Hair follicle dermal papilla cell (primary cell): ENCODE results near the gene UPP2.

DNA sequence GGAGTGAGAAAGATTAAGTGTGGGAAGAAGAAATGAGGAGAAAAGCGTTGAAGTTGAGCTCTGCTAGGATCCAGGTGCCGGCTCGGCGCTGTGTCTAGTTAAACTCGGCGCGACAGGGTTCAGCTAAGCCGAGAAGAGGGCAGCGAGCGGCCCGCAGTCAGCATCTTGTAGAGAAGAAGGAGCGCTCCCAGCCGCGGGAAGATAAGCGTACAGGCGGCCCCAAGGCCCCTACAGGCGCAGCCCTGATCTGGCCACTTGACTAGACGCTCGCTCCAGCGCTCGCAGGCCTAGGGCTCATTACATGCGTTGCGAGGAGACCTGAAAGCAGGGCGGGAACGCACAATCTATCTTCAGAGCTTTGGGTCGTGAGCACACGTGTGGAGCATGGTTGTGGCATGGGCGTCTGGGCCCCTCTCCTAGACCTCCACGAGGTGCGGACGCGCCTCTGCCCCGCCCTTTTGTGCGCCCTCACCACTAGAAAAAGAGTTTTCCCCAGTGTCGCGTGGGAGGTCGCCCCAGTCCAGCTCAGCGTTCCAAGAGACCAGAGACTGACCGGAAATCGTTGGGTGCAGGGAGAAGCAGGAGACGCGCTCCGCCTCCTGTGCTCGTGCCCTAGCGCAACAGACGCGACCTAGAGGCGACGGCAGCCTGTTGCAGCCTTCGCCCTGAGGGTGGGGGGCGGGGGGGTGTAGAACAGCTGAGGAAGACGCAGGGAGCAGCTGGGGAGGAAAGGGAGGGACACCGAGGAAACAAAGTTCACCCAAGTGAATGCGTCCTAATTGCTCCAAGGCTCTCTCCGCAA, 12.7 kb downstream of the NR4A2 start:
- CAGE, long polyA plus RNA = no peak

- CAGE, long polyA plus RNA = no peak
These were observed 9.8 kb downstream of the NR4A2 start for GRCh38 chr2:156322638-156323253.

- CAGE, long polyA plus RNA = no peak
These were observed 5.0 kb downstream of the NR4A2 start for GRCh38 chr2:156327501-156328007.

GRCh38 chr2:156331586-156332055, 900 bp downstream of the NR4A2 start:
- CAGE, long polyA plus RNA = no peak

DNA sequence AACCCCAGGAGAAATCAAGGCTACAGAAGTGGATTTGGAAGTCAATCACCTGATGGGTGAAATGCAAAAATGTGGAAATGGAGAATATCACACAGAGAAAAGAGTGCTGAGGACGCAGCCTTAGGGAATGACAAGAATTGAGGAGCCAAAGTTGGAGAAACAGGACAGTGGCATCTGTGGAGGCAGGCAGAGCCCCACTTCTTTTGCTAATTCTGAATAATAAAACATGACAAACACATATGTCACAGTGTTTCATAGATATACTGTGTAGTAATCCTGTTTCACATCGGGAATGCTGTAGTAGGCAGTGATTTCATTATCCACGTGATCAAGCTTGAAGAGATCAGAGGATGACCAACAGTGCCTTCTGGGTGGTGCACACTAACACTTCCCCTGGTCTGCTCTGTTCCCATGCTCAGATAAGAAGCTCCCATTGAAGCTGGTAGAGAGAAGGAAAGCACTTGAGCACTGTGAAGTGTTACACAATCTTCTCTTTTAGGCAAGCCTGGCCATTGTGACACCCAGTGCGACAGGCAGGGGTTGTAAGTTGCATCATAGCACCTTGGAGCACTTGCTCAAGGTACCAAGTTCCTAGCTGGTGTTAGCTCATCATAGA, 30.7 kb upstream of the GPD2 start:
- CAGE, long polyA plus RNA = no peak

DNA sequence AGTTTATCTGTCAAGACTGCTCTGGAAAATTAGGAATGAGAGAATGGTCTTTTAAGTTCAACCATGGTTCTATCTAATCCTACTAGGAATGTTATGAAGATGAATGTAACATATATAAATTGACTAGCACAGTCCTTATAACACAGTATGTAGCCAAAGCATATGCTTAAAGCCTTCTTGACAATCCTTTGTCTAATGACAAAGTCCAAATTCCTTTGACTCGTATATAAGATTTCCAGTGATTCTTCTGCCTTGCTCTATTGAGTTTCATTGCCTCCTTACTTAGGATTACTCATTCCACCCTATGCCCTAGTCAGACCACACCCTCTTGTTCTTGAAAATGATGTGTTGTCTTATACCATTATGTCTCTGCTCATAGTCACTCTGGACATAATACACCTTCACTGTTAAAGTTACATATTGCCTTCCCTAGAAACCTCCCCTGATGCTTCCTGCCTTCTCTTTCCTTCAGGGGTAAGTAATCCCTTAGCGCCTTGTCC, 19.1 kb downstream of the GPD2 start:
- CAGE, long polyA plus RNA = no peak

DNA sequence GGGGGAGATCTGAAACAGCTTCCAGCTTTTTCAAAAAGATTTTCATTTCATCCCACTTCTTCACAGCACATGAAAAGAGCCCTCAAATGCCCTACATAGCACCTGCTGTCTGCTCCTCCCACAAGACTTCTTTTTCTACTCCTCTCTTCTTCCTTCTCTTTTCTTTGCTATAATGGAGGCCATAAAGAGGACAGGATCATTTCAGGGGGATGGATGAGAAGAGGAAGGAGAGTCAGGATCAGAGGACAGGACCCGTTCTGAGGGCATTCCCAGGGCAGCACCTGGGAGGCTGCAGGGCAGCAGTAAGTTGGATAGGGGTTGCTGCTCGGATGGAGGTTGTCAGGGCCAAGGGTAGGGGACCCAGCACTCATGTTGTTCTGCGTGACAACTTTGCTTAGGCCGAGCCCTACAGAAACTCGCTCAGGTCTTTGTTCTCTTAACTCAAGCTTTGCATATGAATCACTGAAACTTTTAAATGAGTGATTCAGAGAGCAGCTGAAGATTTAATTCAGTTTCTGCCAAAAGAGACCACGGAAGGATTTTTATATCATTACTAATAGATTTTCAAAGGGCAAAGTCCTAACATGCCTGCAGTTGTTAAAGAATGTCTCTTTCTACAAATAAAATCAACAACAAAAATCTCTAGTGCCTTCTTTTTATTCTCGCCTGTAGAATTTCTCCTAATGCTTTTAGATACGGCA, 11.2 kb upstream of the GALNT5 start:
- CAGE, long polyA plus RNA = no peak

- CAGE, long polyA plus RNA = no peak
These were observed 46.4 kb downstream of the CYTIP start for GRCh38 chr2:157397391-157398073.

- CAGE, long polyA plus RNA = no peak
These were observed 71.5 kb upstream of the CYTIP start for GRCh38 chr2:157515266-157515860.

DNA sequence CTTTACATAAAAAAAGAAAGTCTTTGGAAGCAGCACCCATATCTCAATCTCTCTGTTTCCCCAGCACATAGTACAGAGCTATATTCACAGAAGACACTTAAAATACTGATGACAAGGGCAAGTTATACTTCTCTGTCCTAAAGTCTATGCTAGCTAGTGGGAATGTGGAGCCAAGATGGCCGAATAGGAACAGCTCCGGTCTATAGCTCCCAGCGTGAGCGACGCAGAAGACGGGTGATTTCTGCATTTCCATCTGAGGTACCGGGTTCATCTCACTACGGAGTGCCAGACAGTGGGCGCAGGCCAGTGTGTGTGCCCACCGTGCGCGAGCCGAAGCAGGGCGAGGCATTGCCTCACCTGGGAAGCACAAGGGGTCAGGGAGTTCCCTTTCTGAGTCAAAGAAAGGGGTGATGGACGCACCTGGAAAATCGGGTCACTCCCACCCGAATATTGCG, 62.4 kb downstream of the ACVR1C start:
- CAGE, long polyA plus RNA = no peak

DNA sequence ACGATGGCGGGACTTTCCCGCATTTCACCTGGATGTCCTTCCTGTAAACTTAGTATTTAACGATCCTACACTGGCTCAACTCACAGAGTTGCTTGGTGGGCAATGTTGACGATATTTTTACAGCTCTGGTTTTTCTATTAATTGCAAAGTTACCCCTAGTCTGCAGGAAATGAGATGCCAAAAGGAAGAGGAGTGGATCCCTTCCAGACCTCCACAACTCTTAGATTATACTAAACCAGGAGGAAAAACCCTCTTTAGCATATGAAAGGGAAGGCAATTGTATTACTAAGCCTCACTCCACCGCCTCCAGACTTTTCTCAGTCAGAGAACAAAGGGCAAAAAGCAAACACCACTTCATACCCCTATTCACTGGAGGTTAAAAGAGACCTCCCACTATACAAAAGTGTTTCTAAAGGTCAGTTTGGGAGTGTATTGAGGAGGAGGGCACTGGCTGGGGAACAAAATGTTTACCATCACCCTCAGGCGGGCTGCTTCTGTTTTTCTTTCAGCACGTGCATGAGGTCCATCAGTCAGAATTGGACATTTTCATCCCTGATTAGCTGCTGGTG, 56.6 kb upstream of the ACVR1 start:
- CAGE, long polyA plus RNA = no peak

DNA sequence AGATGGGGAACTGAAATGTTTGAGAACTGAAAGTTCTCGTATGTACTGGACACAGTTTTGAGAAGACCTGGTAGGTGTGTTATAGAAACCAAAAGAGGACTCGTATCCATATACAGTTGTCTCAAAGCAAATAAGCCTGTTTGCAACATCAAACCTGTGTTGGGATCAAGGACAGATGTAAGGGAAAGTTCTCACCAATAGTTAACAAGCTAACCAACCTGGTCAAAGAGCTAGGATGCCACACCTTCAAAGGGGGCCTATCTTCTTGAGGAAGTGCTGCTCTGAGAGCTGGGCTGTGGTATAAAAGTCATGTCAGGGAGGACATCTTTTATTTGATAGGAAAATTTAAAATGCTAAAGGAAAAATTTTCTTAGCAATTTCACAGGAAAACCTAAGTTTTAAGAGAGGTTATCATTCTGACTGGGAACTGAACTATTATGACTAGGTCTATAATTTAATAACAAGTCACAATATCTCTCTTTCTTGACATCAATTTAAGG, at the start of gene UPP2:
UPP2 (plus strand) TSS at position 336 of the 500 bp plus-strand sequence.
- CAGE, long polyA plus RNA = no peak

- CAGE, long polyA plus RNA = no peak
These were observed 29.2 kb downstream of the UPP2 start for GRCh38 chr2:158130648-158131459.

GRCh38 chr2:158191150-158191503, 89.5 kb downstream of the UPP2 start:
- CAGE, long polyA plus RNA = no peak

DNA sequence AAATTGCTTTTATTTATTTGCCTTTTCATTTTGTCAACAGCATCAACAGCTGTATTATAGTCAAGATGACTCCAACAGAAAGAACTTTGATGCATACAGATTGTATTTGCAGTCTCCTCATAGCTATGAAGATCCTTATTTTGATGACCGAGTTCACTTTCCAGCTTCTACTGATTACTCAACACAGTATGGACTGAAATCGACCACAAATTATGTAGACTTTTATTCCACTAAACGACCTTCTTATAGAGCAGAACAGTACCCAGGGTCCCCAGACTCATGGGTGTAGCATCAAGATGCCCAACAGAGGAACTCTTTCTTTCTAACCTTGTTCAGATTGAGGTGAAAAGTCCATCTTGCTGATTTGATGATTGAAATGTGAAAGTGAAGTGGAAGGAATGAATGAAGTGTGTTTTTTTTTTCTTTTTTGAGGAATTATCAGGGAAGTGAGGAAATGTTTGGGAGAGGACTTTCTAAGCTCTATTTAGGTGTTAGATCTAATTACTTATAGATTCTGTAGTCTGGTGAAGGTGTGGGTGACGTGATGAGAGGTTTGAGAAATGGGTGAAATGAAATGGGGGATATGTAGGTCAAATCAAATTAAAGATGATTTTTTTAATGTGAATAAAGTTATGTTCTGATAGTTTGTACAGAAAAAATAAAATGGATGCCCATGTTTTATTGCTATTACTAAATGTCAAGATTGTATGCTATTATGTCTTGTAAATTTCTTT, 114.6 kb upstream of the DAPL1 start:
- CAGE, long polyA plus RNA = no peak

GRCh38 chr2:158717887-158718347, 77.2 kb upstream of the DAPL1 start:
- CAGE, long polyA plus RNA = no peak

GRCh38 chr2:158724290-158724768, 70.8 kb upstream of the DAPL1 start:
- CAGE, long polyA plus RNA = no peak

DNA sequence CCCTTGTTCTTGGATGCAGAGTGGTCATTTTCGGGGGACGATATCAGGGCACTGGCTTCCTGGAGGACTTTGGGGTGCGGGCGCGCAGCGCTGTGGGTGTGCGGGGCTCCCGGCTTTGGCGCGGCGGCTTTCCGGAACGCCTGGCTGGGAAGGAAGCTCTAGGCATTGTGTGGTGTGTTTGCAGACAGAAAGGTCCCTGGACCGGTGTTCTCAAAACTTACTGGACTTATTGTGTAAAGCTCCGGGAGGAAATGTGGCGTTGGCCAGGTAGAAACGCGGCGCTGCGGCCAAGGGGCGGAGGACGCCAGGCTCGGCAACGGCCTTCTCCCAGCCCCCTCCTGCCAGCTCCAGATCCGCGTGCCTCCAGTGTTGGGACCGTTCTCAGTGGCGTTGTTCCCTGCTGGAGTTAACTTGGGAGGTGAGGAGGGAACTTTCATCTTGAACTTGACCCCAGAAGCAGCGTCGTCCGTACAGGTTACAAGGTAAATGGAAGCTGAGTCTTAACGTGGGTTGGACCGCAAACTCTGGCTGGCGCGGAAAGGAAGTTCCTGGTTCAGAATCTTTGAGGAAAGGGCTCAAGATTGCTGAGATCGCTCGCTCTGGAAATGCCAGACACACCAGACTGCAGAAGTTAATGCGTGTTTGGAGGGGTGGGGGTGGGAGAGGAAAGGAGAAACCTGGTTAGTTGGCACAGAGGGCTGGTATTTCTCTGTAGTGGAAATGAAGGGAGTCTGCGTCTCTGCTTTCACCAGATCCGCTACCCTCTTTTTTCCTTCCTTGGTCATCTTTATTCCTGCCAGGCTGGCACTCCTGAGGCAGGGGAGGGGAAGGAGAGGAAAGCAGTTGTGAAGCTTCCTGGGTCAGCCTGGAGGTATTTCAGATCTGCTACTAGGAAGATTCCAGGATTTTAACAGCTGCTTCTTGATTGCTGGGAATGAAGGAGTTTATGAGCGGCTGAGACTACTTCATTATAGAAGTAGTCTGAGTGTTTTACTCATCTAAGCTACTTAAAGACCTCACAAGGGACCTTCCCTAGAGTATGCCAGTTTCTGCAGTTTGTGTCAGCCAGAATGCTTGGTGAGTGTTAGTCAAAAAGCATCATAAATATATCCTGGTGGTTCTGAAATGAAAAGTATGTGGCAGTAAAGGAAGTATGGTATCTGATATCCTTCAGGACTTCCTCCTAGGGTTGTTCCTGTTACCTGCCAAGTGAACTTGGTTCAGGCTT, 1.5 kb downstream of the TANC1 start:
- CAGE, long polyA plus RNA = no peak

GRCh38 chr2:159090876-159091225, 122.4 kb downstream of the TANC1 start:
- CAGE, long polyA plus RNA = no peak

DNA sequence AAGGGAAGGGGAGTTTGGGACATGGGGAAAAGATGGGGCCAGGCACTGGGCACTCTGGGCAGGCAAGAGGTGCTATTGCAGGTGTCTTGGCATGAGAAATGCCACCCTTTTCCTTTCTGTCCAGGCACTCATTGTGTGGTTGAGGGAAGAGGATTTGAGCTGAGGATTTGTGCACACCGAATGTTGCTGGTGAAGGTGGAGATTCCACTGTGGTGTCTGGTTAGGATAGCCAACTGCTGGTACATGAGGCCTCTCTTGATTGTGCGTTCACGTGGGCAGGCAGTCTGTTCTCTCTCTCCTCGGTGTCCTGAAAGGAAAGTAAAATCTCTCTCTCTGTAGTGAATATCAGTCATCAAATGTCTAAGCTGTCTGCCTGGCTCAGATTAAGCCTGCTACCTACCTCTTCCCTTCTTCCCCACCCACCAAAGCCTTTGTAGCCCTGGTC, 149.1 kb downstream of the WDSUB1 start:
- CAGE, long polyA plus RNA = no peak